Metastatic Lung Carcinoma in the Adrenal Gland (tissue), 1 donor: ENCODE measurements around a stretch of chr3.

GRCh38 chr3:27711978-27713074, 9.8 kb downstream of the EOMES start:
- PRO-cap: no peak

- PRO-cap: no peak
Measured at GRCh38 chr3:27842994-27843366, 120.9 kb upstream of the EOMES start.

- PRO-cap: no peak
Measured at GRCh38 chr3:28337660-28338147, 10.8 kb upstream of the ZCWPW2 start.

DNA sequence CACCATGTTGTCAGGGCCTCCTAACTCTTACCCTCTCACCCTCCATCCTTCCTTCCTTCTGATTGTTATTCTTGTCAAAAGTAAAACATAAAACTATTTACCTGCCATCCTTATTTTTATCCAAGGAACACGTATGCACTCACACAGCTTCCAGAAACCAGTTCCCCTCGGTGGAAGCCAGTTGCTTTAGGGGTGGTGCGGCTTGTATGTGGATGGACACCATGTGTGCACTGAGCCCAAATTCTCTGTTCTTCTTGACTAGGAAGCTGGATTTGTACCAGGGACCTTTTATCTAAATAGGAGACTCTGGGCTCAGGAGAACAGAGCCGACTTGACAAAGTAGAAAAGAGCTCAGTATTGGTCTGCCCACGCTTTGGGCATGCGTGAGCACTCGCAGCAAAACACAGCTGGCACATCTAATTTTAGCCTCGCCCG, 1.2 kb upstream of the RBMS3 start:
- PRO-cap: no peak

DNA sequence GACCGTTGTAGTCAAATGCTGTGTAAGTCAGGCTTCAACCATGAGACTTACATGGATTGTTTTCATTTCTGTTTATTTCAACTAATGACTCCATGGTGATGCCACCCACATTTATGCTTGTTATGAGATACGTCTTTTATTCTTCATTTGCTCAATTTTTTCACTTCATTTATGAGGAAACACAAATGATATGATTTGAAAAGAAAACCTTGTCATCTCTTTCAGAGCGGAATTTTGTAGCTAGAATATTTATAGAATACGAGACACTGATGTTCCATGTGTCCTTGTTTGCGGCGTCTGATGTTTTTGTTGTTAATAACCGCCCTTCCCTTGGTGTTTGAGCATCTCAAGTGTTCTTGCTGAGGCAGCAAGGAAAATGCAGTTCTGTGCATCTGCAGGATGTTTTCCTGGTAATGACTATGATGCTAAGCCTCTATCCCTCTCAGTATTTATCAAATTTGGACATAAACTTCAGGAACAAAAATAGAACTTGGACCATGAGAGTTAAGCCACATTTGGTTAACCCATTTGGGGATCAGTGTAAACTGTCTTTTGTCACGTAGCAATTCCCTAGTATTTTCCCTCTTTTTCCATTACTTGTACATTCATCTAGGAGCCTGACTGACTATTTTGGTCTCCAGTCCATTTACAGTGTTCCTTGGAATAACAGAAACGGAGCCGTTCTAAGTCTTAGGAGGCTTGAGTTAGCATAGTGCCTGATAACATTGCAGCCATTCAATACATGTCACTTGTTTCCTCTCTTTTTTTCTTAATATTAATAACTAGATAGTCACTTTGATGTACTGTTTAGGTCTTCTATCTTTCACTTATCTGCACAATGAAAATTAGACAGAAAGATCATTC, 250.7 kb downstream of the RBMS3 start:
- PRO-cap: no peak

- PRO-cap: no peak
Measured at GRCh38 chr3:29695353-29696029, 414.6 kb downstream of the RBMS3 start.

DNA sequence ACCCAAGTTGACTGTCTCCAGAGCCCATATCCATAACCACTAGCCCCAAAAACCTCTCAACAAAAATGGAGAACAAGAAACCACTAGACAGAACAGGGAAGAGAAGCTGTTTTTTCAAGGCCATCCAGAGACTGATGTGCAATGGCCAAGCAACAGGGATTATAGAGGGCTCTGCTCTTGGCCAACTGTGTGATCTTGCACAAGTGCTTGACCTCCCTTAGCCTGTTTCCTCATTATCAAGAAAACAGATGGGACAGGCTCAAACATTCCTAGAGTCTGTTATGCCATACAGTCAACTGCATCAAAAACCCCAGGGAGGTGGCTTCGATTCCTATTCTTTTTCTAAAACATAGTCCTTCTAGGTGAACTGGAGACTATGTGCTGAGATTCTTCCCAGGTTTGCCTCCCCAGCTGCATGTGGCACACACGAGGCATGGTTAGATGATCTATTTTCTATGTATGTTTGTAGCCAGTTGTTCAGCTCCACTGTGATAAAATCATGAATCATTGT, 133.0 kb upstream of the TGFBR2 start:
- PRO-cap: unidirectional peak, minus-strand start at position 133 of the sequence

DNA sequence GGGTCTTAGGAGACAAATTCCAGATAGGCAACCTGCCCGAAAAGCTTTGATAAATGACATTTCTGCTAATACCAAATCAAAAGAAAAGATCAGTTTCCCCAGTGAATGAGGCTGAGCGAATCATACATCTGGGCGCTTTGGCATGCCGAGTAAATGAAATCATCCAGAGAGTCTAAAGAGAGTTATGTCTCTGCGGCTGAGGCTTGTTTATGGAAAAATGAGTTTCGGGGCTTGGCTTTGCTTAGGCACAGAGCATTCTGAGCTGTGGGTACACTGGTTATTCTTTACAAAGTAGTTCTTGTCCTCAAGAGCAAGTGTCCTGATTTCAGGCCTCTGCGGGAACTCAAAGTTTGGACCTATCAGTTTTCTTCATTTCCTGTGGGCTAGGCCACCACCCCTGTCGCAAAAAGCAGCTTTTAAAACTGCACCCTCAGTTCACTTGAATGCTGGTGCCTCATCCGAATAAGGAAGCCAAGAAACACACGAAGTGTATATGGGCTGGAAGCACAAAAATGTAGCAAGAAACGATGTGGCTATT, 109.9 kb upstream of the TGFBR2 start:
- PRO-cap: no peak

GRCh38 chr3:30516122-30516659, 90.2 kb upstream of the TGFBR2 start:
- PRO-cap: no peak

DNA sequence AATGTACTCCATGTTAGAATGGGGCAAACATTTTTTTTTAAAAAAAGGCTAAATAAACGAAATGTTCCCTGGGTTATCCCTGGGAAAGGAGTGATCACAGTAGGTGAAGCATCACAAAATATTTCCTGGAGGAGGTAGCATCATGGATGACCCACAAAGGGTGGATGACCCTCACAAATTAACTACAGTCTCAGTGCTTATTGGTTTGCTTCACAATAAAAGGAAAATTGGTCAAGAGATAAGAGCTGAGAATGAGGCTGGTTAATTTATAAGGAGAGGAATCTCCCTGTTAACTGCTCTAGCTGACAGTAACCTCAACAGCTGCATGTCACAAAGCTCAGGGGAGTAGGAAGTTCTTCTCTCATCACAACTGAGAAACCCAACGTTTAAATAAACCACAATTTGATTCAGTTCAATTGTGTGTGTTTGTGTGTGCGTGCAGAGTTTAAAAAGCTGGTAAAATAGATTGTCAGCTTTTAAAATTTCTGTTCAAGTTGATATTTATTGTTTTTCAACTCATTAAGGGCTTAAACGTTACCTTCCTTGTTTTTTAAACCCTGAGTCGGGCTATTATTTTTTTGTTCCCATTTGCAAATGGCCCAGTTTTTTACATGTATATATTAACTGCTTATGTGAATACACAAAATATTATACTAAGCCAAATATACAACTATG, 3.5 kb upstream of the TGFBR2 start:
- PRO-cap: no peak

DNA sequence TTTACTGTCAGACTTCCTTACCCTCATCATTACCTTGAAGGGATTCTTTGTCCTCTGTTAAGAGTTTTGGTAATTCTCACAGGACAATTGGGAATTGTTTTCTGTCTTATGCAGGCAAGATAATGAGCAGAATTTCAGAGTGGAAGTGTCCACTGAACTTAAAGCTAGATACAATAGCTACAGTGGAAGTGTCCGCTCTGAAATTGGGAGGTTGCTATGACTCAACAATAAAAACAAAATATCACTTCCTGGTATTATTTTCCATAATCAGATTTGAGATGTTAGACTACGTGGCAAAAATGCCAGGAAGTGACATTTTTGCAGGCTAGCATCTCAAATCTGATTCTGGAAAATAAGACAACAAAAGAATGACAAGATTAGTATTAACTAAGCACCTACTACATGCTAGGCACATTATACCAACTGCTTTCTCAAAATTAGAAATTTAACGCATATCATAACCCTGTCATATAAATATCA, 267.1 kb upstream of the STT3B start:
- PRO-cap: no peak

GRCh38 chr3:31533503-31533930, 792 bp downstream of the STT3B start:
- PRO-cap: bidirectional peak, plus-strand start at chr3:31533557, minus-strand start at chr3:31533411; bidirectional peak, plus-strand start at chr3:31533780, minus-strand start at chr3:31533719

GRCh38 chr3:31535887-31536354, 3.2 kb downstream of the STT3B start:
- PRO-cap: no peak

DNA sequence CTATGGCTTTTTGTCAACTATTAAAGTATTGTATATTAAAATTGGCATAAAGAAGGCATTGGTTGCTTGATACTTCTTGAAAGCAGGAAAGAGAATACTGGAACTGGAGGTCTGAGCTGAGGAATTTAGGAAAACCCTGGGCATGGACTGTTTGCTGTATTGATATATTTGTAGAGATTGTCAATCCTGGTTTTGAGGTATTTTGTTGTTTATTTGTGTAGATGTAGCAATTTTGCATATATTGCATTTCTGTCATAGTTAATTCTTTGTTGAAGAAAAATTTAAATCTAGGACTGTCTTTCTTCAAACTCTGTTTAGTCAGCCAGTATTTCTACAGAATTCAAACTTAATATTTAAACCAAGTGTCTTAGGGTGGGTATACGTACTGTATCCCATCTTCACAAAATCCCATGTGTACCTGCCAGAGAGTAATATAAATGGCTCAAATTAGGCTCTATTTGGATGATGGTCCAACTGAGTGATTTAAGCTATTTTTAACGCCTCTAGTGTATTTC, 9.5 kb downstream of the STT3B start:
- PRO-cap: no peak

DNA sequence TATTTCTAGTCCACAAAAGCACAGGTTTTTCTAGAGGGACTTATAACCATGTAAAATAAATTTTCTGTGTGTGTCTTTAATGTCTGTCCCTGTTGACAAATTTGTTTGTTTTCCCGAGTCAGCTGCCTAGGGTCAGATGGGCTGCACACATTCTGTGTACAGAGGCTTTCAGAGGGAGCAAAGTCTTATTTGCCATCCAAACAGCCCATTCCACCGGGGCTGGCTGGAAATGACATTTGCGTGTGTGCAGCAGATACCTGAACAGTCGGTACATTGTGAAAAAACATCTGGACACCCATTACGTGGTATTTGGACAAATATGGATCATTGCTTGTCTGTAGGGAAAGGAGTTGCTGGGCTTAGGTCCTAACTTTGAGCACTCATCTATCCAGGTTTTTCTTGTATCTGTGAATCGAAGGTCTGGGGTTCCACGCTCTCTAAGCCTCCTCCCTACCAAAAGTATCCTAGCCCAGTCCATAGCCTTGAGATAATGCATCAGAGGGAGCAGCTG, 22.3 kb upstream of the CMTM8 start:
- PRO-cap: no peak

DNA sequence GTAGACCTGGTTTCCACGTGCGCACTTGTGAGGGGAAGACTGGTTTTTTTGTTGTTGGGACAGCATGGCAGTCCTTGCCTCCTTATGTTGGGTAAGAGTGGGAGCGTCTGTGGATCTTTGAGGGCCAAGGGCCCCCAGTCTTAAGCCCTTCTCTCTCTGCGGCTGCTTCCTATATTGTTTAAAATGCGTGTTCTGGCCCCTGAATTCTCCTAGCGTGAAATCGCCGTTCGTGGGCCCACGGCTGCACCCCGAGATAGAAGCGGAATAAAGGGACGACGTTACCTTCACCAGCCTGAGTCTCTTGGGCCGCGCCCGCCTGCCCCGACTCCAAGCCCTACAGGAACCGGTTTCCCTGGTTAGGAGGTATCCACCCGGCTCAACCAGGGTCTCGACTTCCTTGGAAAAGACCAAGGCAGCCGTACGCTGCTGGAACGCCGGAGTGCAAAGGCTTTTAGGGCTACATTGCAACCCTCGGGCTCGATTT, 1.7 kb downstream of the TRIM71 start:
- PRO-cap: no peak

DNA sequence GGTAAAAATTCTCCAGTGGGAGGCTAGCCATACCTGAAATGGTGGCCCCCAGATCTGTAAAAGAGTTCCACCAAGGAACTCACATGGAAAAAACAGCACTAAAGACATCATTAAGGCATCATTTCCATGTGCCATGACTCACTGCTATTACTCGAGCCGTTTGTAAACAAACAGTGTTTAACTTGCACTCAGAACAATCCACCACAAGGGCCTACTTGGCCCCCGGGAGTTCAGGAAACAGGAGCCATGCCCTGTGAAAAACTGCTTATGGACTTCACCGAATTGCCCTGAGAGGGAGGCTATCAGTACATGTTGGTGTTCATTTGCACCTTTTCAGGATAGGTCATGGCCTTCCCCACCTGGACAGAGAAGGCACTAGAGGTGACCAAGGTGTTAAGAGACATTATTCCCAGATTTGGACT, 18.2 kb downstream of the CCR4 start:
- PRO-cap: no peak

DNA sequence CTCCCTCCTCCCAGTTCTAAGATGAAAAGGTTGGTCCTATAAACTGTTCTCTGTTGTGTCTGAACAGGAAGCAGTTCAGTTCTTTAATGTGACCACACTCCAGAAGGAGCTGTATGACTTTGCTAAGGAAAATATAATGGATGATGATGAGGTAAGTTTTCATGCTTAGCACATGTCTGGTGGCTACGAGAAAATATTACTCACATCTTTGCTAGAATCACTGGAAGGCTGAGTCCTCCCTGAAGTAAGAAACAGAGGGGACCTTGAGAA, 20.2 kb downstream of the CRTAP start:
- PRO-cap: no peak

DNA sequence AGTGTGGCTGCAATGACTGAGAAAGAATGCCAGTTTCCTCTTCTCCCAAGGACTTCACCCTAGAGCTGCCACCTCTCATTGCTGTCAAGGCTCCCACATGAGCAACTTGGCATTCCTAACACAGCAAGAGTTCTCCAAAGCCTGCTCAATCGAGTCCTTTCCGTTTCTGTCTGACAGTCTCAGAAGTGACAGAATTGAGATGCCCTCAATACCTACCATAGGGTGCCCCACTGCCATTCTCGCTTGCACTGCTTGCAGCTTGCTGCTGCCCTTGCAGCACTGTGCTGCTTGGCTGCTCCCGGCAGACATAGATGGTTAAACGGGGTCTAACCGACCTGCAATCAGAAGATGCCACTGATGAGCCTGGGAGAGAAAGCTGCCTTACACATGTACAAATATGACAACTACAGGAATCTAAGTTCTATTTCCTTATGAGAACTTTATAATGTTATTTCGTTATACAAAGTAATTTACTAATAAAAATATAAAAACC, 44.2 kb downstream of the UBP1 start:
- PRO-cap: no peak

- PRO-cap: no peak
Measured at GRCh38 chr3:33426372-33427198, 13.6 kb downstream of the UBP1 start.